ENCODE results near the genes ENOSF1 and LPIN2.

GRCh38 chr18:209764-210621 lies 51.6 kb downstream of the USP14 start:
- PRO-cap, result no peak

DNA sequence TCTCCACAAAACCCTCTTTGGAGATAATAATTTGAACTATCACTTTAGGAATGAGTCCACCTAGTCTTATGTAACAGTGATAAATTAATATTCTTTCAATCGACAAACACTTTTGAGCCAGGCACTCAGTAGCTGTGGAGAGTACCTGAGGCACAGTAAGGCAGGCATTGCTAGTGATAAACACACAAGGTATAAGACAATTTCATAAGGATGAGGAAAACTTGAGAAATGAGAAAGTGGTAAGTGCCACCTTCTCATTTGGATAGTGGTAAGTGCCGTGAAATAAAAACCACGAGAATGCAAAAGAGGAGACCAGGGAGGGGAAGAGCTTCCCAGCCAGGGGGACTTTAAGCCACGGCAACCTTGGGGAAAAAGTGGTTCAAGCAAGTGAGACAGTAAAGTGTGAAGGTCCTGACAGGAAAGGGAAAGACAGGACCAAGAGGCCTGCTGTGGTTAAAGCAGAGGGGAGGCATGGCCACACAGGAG lies 50.4 kb downstream of the THOC1 start:
- PRO-cap, result no peak

GRCh38 chr18:457107-457725 lies 43.3 kb downstream of the COLEC12 start:
- PRO-cap, result no peak

- PRO-cap, result no peak
These were observed 13.7 kb upstream of the COLEC12 start for GRCh38 chr18:514237-514558.

GRCh38 chr18:672357-673778 lies 15.4 kb downstream of the TYMS start:
- PRO-cap, result no peak

DNA sequence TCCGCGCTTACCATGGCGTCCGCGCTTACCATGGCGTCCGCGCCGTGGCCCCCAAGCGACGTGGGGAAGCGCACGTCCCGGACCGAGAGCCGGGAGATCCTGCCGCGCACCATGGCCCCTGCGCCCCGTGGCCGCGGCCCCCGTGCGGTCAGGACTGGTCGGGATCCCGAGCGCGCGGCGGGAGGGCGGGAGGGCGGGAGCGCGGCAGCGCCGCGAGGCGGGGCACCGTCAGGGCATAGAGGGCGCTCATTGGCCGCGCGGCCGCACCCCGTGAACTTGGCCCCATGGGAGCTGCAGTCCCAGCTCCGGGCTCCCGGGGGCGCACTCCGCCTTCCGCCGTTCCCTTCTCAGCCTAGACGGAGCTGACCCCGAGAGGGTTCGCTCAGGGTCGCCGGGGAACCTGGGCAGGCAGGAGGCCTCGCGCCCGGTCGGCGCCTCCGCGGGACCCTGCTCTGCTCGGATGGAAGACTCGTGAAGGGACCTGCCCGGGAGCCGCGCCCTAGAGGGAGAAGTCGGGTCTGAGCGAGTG lies at the start of gene ENOSF1:
Gene ENOSF1 (minus strand): TSS at position 156 of the 529 bp plus-strand sequence.
- PRO-cap, result bidirectional peak, plus-strand start at position 355 of the sequence, minus-strand start at position 156 of the sequence

DNA sequence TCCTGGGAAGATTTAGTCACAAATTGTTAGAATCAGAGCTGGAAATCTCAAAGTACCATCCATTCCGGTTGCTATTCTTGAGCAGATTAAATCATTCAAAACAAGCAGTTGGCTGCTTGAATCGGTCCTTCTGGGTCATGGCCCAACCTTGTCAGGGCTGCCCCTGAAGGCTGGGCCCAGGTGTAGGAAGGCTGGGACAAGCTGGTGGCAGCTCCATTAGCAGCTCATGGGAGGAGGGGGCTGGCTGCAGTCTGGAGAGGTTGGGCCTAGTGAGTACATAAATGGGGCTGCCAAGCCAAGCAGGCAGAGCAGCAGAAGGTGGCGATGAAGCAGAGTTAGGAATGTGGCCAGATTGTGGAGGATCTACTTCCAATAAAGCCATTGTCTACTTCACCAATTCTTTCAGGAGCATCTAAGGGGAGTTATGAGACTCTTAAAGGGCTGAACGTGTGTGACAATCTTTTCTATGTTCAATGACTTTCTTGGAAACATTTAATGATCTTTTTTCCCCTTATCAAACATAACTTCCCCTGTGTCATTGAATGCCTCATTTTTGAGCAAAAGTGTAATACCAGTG lies 81.4 kb downstream of the ADCYAP1 start:
- PRO-cap, result bidirectional peak, plus-strand start at position 306 of the sequence, minus-strand start at position 139 of the sequence

DNA sequence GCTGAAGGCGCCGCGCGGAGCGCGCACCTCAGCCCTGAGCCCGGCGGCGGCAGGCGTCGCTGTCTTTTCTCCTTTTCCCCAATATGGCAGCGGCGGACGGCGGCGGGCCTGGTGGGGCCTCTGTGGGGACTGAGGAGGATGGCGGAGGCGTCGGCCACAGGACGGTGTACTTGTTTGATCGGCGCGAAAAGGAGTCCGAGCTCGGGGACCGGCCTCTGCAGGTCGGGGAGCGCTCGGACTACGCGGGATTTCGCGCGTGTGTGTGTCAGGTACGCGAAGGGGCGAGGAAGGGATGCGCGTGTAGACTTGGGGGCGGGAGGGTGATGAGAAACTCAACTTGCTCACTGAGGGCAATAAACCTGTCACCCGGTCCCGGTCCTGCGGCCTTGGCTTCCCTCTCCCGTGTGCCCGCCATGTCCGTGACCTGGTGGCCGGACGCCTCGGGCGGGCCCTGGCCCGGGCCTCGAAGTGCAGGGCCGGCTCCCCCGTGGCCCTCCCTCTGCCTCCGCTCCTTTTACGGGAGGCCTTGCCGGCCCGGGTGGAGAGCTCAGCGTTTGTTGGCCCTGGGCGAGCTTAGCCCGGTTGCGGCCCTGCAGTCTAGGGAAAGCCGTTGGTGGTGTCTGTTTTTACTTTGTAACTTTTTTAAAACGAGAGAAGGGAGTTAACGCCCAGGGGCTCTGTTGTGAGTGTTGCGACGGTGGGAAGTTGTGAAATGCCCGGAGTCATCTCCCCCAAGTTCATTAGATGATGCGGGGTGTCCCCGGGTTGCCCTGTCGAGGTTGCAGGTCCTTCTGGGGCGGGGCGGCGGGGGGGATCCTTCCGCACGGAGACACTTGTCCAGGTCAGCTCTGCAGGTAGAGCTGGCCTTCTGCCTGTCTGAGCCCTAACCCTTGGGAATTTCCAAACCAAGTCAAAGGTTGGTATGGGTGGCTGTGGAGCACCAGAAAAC lies 741 bp downstream of the SMCHD1 start:
- PRO-cap, result bidirectional peak, plus-strand start at position 194 of the sequence, minus-strand start at position 85 of the sequence; unidirectional peak, minus-strand start at position 453 of the sequence

DNA sequence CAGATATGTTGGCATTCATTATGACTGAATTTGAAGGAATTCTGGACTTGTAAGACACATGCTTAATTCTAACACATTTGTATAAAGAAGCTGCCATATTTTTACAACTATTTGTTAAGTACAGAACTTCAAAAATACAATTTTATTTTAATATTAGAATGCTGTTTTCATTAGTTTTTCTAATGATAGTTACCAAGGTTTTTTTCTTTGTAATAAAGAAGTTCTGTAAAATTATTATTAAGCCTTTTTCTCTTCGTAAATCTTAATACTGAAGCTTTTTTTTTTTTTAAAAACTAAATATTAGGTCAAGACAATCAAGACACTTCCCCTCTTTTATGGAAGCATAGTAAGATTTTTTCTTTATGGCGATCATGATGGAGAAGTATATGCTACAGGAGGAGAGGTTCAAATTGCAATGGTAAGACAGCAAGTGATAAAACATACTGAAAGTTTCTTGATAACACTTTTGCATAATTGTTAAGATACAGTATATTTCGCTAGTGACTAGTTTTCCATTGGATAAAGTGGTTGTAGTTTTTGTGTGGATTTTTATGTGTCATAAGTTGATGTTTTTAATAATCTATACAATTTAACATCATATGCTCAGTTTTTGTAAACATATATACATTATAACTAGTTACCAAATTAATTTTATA lies 50.0 kb downstream of the SMCHD1 start:
- PRO-cap, result no peak

GRCh38 chr18:2735403-2736381 lies 80.2 kb downstream of the SMCHD1 start:
- PRO-cap, result no peak

- PRO-cap, result bidirectional peak, plus-strand start at chr18:2848037, minus-strand start at chr18:2847933
These were observed 876 bp downstream of the EMILIN2 start for GRCh38 chr18:2847535-2848229.

- PRO-cap, result no peak
These were observed 1.8 kb downstream of the EMILIN2 start for GRCh38 chr18:2848393-2849253.

DNA sequence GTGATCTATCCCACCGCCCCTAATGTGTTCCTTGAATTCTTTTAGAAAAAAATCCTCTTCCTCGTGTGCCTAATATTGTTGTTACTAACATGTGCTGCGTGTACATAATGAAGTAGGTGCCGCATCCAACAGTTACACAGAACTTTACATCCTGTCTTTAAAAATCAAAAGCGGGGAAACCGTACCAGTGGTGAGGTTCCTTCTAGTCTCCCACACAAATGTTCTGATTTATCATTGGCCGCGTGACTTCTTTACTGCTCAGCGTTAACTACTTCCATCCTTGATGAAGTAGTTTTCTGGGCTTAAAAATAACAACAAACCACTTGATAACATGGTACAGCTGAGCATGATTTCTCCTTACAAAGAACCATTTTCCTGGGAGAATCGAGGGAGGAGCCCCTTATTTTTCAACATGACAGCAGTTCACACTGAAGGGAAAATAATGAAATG lies 9.7 kb downstream of the EMILIN2 start:
- PRO-cap, result no peak

DNA sequence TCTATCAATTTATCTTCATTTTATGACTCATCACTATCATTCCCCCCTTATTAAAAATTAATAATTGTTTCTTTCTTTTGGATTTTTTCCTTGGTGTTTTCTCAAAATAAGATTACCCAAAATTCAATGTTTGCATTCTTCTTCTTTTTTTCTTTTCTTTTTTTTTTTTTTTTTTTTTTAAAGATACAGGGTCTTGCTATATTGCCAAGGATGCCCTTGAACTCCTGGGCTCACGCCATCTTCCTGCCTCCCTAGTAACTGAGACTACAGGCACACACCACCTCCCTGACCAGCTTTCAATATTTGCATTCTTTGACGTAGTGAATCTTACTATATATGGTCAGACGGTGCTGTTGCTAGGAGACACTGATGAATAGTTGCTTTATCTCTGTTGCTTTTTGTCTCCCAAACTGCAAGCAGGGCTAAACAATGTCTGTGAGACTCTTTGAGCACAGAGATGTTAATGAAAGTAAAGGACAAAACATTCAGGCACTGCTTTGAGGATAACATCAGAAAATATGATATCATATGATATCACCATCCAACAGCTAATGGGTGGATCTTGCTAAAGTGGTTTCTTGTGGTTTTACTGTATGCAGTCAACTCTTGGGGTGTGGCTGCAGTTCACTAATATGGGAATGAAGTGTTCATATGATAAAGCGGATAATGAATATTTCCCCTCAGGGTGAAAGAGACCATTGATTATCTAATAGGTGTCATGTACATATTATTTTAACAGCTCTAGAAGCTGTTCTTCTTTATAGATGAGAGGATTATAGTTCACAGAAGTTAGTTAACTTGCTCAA lies 42.9 kb downstream of the EMILIN2 start:
- PRO-cap, result no peak

GRCh38 chr18:2902577-2903510 lies 56.0 kb downstream of the EMILIN2 start:
- PRO-cap, result no peak

- PRO-cap, result no peak
These were observed 67.3 kb downstream of the EMILIN2 start for GRCh38 chr18:2913956-2914671.

- PRO-cap, result no peak
These were observed 33.2 kb downstream of the LPIN2 start for GRCh38 chr18:2979687-2980297.

DNA sequence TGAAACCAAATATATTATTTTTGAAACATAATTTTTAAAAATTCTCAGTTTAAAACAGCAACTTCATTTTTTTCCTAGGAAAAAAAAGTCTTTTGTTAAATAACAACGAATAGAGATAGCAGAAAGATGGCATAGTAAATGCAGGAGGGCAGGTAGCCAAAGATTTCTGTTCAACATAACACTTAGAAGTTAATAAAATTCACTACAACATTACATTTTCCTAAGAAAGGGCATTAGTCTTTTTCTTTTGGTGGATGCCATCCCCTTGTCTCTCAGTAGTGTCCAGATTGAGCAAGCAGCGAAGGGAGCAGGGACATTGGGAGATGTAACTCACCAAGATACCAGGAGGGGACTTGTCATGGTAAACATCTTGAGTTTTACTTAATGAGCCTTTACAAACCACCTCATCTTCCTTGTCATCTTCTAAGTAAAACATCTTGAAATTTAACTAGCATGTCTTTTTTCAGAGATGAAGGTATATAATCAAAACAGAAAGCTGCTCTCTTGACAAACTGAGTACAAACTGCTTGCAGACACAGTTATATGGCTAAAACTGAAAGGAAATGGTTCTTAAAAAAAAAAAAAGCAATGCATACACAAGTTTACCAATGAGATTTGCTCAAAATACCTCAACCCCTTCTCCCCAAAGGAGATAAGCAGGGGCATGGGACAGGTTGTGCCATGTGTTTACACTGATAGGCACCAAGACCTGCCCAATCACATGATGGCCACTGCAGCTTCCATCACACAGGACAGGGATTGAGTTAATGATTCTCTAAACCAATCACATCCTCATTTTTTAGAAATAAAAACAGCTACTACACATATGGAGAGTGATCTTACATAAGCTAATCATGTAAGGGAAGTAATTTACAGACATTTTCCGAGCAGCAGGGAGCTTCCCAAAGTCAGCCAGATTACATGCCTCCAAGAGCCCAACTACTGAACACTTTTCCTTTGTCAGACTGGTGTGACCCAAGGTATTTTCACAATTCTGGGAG lies 30.3 kb downstream of the LPIN2 start:
- PRO-cap, result no peak

DNA sequence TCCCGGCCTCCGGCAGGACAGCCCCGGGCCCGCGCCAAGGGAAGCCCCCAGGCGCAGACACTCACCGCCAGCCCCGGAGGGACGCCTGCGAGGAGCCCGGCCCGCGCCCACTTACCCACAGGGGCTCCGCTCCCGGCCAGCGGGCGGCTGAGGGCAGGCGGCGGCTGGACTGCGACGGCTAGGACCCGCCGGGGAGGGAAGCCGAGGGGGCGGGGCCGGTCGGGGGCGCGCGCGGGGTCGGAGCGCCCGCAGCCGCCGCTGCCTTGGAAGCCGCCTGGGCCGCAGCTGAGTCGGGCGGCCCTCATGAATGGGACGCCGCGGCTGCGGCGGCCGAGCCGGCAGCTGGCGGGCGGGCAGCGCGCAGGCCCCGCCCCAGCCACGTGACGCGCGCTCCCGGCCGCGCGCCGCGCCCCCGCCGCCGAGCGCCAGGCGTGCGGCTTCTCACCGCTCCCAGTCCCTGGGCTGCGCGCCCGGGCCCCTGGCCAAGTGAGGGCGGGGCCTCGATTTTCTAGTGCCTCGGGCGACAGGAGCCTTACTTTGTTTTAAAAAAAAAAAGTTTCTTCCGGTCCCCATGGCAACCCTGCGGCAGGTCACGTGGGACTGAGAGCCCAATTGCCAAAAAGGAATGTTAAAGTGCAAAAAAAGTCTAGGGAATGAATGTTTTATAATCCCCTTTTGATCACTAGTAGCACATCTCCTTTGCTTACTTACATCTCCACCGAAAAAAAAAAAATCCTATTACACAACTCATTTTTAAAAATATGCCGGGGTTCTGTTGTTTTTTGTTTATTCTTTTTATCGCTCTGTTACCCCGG lies at the start of gene LPIN2:
Gene LPIN2 (minus strand): TSS at position 173 of the 815 bp plus-strand sequence.
- PRO-cap, result bidirectional peak, plus-strand start at position 51 of the sequence, minus-strand start at position 286 of the sequence; unidirectional peak, minus-strand start at position 480 of the sequence

DNA sequence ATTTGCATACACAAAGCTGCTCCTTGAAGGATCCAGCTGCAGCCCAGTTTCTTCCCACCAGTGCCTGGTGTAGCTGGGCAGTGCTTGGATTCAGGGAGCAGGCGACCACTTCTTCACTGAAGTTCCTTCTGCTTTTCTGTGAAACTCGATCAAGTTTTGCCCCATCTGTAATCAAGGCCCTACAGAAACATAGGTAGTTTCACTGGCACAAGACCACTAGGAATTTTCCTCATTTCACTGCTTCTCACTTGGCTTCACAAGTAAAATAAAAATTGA lies 1.7 kb upstream of the LPIN2 start:
- PRO-cap, result no peak